Fallopian tube (tissue), 1 donor: Measurements from ENCODE around the genes CCNYL1 and PTH2R.

DNA sequence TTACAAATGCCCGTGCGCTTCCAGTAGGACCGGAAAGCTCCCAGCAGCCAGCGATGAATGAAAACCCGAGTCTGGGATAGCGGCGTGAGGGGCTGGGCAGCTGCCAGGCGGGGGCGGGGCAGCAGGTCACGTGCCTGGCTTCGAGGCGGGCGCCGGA lies 295 bp upstream of the CCNYL1 start:
- PRO-cap: no peak

DNA sequence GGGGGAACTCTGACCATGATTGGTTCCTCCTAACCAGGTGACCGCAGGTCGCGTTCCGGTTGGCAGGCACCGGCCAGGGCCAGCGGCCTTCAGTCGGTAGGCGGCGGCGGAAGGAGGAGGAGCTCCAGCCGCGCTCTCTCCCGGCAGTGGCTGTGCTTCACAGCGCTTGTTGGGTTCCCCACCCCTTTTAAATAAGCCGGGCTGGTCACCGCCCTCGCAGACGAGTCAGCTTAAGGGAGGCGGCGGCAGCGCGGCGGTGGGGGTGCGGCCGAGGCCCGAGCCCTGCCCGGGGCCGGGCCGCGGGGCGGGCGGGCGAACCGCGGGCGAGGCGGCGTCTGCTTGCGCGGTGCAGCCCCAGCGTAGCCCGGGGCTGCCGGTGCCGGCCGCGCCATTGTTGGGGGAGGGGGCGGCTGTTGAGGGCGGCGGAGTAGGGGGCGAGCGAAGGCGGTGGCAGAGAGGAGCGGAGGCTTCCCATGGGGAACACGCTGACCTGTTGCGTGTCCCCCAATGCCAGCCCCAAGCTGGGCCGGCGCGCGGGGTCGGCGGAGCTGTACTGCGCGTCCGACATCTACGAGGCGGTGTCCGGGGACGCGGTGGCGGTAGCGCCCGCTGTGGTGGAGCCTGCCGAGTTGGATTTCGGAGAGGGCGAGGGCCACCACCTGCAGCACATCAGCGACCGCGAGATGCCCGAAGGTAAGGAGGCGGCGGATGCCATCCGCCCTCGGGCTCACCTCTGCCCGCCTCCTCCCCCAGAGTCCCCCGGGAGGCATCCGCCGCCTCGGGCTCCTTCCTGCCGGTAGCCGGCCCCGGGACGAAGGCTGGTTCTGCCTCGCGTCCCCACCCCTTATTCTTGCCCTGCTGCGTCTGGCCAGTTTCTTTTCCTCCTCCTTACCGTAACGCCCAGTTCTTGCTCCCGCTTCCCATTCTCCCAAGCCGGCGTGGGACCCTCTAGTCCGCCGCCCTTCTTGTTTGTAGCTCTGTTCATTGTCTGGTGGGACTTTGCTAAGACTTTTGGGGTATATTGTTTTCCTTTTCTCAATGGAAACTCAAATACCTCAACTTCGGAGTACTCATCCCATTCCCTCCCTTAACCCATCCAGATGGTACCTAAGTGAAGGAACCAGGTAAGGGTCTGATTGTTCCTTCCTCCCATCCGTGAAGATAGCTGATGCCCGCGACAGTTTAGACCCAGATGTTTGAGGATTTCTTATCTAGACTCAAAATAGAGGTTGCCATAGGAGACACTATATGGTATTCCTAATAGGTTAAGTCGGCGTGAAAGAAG lies at the start of gene CCNYL1:
CCNYL1 (plus strand) TSS at position 217 of the 1,285 bp plus-strand sequence.
- PRO-cap: bidirectional peak, plus-strand start at position 219 of the sequence, minus-strand start at position 161 of the sequence; bidirectional peak, plus-strand start at position 871 of the sequence, minus-strand start at position 798 of the sequence

DNA sequence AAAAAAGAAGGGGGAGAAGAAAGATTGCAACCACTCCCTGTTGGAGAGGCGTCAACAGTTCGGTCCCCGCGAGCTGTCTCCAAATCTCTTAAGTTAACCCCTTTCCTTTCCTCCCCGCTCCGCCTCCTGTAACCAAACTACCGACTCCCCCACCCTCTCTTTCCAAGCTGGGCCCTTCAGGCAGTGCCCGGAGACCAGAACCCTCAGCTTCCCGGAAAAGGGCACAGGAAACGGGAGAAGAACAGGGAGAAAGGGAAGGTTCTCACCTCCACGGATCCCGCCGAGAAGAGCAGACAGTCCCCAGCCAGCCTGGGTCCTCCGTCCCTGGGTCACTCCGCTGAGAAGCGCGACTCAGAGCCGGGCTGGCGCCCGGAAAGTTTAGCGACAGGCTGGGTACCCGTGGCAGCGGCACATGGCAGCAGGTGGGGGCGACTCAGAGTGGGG lies 685 bp downstream of the FZD5 start:
- PRO-cap: no peak

DNA sequence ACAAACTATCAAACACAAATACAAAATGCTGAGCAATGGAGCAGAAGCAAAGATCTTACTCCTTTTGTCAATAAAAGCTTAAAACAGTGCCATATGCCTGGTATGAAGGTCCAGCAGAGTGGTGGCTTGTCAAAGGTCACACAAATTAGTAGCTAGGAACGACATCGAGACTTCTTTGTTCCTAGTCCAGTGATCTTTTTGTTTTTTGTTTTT lies 76.1 kb upstream of the FZD5 start:
- PRO-cap: no peak

DNA sequence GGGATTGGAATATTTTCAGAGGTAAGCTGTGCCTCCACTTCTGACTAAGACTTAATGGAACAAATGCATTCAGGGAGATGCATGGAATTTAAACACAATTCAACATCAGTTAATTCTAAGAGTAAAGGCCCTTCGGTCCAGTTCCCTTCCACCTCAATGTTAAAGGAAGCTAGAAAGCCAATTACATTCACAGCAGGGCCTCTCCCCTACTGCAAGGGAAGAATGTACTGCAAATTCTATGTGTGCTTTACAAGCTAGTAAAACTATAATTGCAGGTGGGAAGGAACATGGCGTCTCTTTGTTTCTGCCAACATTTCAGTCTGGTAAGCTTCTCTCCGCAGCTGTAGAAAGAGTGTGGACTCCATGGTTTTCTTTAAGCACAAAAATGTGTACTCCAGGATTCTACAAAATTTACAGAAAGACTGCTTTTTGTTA lies 126.8 kb upstream of the FZD5 start:
- PRO-cap: no peak

DNA sequence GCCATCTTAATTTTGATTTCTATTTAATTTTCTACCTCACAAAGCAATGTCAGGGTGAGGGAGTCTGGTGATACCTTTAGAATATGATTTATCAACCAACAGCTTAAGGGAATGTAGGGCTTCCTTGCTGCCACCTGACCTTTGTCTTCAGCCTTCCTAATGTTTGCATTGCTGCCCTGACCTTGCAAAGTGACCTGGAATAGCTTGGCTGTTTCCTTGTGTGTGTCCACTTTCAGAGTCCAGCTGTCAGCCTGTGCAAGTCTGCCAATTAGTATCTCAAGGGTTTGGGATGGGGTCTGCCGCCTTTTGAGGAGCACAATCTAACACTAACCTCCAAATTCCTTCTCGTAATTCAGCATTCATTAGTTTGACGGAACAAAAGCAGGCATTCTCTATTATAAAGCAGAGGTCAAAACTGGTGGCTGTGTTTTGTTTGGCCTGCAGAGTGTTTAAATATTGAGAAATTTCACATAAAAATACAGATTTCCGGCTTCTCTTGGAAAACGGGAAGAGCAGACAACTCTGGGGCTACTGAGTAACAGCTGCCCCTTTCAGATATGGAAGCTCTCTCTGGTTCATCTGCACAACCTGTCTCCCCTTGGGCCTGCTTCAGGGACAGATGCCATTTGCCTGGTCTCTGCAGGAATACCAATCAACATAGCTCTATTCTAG lies 127.4 kb downstream of the PLEKHM3 start:
- PRO-cap: no peak

- PRO-cap: no peak
Observed at GRCh38 chr2:207939252-207939598, 86.1 kb downstream of the PLEKHM3 start.

- PRO-cap: no peak
Observed at GRCh38 chr2:207973906-207974155, 51.5 kb downstream of the PLEKHM3 start.

- PRO-cap: no peak
Observed at GRCh38 chr2:208025841-208026250, 519 bp upstream of the PLEKHM3 start.

DNA sequence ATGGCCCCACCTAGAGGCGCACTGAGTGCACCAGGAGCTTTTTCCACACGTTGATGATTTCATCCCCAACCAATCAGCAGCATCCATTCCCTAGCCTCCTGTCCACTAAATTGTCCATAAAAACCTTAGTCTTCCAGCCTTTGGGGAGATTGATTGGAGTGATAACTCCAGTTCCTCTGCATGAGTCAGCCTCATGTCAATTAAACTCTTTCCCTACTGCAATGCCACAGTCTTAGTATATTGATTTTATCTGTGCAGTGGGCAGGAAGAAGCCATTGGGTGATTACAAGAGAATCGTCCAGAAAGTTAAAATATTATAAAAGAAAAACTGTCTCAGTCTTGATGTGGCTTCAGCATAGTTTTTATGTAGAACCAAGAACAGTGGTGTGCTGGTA lies 9.0 kb upstream of the PLEKHM3 start:
- PRO-cap: no peak

DNA sequence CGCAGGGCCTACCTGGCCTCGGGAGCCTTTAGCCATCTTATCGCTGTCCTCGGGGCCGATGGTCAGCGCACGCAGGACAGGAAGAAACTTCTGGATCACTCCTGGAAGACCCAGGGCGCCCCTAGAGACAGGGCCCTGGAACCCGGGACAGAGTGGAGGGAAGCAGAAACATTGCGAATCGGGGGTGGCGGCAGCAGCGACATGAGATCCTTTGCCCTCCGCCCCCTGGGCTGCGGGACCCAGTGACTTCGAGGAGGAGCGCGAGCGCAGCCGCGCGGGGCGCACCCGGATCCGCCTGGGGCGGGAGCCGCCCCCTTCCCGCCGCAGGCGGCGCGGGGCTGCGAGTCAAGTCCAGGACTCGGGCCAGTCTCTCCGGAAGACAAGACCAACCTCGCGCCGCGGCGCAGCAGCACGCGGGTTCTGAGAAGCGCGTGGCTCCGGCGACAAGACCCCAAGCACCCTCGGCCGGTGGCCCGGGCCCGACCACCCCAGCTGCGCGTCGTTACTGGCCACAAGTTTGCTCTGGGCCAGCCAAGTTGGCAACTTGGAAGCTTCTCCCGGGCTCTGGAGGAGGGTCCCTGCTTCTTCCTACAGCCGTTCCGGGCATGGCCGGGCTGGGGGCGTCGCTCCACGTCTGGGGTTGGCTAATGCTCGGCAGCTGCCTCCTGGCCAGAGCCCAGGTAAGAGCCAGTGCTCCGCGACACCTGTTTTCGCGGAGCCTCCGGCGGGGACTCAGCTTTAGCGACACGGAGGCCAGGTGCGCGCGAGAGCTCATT lies at the start of gene PTH2R:
PTH2R (plus strand) TSS at position 354 of the 776 bp plus-strand sequence.
- PRO-cap: no peak

DNA sequence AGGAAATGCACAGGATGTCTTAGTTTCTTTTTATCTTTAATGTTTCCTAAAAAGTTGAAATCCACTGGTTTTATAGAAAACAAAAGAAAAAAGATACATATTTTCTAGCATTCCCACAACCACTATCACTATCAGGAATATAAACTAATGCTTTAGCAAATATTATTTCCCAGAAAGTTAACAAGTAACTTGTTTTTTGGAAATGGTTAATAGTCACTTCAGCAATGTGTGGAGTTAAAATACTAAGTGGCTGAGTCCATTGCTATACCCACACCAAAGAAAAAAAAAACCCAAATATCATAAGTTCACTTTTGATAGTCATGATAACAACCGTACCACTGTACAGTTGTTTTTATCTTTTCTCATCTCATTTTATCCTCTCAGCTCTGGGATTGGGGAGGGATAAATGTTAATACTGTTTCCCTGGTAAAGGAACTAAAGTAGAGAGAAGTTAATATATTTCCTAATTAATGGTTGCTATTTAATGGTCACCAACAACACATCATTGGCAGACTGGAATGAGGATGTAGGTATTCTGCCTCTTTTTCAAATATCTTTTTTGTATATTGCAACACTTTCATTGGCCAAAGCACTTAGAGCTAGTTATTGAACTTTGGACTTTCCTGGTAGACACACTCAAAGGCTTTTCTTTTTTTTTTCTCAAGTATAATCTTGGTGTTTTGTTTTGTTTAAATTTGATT lies 18.3 kb upstream of the KANSL1L start:
- PRO-cap: unidirectional peak, plus-strand start at position 606 of the sequence

- PRO-cap: no peak
Observed at GRCh38 chr2:210215035-210216034, 9.9 kb downstream of the ACADL start.

- PRO-cap: no peak
Observed at GRCh38 chr2:210558530-210559603, 2.5 kb downstream of the CPS1 start.

- PRO-cap: no peak
Observed at GRCh38 chr2:210561100-210562039, 5.0 kb downstream of the CPS1 start.

GRCh38 chr2:212536750-212537247 lies 1.8 kb downstream of the ERBB4 start:
- PRO-cap: no peak

DNA sequence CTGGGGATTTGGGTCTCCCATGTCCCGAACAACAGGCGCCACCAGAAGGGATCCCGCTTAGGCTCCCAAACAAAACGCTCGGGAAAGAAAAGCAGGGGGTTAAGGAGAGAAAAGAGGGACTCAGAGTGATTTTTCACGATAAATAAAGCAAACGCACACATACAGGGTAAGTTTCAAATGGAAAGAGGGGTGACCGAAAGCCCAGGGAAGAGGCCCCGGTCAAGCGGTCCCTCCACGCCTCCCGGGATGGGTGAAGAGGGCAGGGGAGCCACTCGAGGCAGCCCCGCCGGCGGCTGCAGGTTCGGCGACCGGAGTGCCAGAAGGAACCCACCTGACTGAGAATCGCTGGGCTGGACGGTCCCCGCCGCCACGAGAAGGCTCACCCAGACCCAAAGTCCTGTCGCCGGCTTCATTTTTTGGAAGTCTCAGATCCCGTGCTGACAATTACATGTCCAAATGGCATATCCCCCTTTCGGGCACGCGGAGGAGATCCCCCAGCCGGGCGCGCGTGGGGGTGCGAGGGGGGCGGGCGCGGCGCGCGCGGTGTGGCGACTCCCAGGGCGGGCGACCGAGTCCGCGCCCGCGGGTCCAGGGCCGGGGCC lies 383 bp downstream of the ERBB4 start:
- PRO-cap: bidirectional peak, plus-strand start at position 330 of the sequence, minus-strand start at position 315 of the sequence

DNA sequence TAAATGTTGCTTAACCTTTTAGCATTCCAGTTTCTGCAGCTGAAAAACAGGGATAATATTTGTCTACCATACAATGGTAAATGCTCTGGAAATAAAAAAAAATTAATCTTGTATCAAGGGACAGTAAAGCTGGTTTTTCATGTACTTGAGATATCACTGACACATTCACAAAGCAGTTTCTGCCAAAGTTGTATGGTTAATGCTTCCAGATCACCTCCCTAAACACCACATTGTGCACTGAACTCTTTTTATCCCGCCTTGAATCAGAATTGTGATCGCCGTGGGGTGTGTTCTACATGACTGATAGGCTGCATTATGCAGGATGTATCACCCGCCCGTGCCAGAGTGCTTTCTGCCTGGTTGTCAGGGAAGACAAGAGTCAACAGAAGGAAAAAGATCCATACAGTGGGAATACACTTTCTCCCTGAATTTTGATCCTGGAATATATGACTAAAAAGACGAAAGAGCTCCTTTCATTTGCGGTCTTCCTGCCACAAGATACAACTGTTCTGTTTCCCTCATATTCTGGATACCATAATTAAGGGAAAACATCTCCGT lies 238.7 kb downstream of the IKZF2 start:
- PRO-cap: no peak

- PRO-cap: no peak
Observed at GRCh38 chr2:215349402-215350210, 37.7 kb downstream of the ATIC start.

- PRO-cap: no peak
Observed at GRCh38 chr2:215375187-215375576, 60.7 kb downstream of the FN1 start.